ENCODE measurements around a stretch of chr17.

- PRO-cap, 2 experiments, result no peak in any of the 2 experiments
Measured at GRCh38 chr17:73365907-73366550, 54.2 kb upstream of the CDC42EP4 start.

DNA sequence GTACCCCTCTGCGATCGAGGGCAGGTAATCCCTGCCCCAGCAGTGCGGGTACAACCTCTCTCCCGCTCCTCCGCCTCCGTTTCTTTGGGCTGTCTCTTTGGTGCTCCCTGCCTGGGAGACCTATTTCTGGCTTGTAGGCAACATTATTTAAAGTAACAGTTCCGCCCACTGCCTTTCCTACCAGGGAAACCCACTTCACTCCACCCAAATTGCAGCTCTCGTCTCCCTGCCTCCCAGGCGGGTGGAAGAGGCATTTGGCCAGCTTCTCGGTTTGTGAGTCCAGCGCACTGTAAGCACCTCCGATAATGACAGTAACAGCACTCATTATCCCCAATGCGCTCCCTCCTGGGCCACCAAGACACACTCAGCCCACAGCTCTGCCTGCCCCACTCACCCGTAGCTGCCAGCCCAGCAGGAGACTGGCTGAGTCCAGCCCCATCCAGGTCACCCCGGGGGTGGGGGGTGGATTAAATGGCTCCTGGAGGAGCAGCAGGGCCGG, 165.1 kb upstream of the CDC42EP4 start:
- PRO-cap, 2 experiments, result no peak in any of the 2 experiments

DNA sequence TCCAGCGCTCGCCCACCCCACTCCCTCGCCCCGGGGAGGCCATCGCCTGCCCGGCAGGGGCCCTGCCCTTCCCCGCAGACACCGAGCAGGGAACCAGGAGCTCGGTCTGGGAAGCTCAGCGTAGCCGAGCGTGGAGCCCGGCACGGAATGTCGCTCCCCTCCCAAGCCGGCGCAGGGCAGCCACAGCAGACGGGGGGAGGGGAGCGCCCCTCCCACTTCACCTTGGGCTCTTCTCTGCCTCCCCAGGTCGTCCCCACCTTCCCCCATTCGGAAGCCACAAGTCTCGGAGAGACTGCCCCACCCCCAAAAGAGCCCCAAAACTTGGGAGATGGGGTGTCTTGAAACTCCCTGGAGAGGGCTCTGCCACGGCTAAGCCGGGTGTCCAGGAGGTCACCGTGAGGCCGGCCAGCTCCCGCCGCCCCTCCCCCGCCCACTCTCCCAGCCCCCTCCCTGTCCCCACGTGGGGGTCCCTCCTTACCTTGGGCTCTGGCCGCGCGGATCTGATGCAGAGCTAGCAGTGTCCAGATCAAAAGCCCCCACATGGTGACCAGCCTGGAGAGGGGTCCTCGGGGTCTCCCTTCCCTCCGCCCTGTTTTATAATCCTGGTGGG, 593 bp downstream of the SDK2 start:
- PRO-cap, 2 experiments, result no peak in any of the 2 experiments

DNA sequence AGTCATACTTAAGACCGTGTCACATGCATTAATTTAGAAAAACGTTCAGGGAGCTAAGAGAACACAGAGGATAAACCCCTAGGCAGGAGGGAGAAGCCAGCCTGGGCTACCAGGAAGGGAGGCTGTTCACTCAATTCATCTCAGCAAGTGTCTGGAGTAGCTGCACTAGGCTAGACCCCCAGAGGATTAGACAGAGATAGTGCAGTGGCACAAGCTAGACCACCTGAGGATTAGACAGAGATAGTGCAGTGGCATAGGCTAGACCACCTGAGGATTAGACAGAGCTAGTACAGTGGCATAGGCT, 74.0 kb upstream of the SDK2 start:
- PRO-cap, 2 experiments, result no peak in any of the 2 experiments

DNA sequence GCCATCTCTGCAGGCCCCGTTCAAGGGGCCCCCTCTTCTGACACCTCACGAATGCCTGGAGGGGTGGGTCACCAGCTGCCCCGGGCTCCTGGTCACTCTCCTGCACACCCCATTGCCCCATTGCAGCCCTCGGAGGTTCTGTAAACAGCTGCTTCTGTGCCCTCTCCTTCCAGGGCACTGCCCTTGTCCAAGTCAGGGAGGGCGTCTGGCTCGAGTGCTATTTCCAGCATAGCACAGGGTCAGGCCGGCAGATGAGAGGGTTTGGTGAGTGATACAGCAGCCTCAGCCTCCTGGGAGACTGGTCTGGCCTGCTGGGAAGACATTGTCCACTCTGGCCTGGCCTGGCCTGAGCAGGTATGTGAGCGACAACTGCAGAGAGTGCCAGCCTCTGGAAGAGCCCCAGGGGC, 105.6 kb upstream of the SDK2 start:
- PRO-cap, 2 experiments, result no peak in any of the 2 experiments

DNA sequence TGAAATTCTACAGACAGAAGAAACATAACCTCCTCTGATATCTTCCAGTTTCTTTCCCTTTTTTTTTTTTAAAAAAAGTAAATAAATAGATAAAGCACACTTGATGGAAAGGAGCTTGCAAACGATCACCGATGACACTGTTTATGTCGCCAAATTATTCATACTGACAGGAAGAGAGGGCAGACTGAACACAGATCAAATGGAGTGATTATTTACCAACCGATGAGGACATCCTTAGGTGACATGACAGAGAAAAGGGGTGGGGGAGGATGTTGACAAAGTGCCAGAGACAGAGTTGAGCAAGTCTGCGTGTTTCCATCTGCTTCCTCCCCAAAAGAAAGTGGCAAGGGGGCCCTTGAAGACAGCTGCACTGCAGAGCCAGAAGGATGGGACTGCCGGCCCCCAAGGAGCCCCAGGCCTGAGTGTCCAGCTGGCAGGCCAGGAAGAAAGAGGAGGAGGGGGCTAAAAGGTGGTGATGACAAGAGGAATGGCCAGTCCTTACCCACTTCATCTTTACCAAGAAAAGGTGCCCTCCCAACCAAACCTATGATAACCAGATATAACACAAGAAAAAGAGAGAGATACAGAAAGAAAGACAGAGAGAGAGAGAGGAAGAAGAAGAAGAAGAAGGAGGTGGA, 191.0 kb upstream of the RPL38 start:
- PRO-cap, 2 experiments, result no peak in any of the 2 experiments

GRCh38 chr17:74055383-74056048, 148.0 kb upstream of the RPL38 start:
- PRO-cap, 2 experiments, result no peak in any of the 2 experiments

DNA sequence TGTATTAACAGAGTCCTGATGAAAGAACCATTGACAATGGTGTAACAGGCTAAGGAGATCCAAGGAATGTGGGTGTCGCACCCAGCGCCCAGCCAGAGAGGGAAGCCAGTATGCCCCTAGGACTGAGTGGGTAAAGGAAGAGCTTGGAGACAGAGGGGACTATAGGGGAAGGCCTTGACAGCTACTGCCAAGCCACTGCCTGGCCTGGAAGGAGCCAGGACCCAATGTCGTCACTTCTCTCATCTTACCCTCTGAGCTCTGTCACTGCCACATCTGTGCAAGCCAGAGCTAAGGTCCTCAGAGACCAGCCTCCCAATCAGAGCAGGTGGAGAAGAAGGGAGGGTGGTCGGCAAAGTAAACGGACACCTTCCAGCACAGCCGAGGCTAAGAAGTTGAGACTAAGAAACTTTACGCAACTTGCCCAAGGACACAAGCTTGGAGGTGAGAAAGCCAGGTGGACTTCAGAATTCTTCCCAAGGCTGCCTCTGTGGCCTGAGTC, 125.3 kb upstream of the RPL38 start:
- PRO-cap, 2 experiments, result no peak in any of the 2 experiments

GRCh38 chr17:74154989-74155369, 48.5 kb upstream of the RPL38 start:
- PRO-cap, 2 experiments, result no peak in any of the 2 experiments

DNA sequence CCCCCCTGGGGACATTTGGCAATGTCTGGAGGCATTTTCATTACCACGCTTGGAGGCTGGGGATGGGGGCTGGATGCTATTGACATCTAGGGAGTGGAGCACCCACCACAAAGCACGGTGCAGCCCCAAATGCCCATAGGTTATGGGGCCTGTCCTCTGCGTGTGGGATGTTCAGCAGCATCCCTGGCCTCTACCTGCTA, 17.9 kb upstream of the DNAI2 start:
- PRO-cap, 2 experiments, result peak in 1 of 2 experiments; most common plus-strand start position 53 of the sequence (in 1)

DNA sequence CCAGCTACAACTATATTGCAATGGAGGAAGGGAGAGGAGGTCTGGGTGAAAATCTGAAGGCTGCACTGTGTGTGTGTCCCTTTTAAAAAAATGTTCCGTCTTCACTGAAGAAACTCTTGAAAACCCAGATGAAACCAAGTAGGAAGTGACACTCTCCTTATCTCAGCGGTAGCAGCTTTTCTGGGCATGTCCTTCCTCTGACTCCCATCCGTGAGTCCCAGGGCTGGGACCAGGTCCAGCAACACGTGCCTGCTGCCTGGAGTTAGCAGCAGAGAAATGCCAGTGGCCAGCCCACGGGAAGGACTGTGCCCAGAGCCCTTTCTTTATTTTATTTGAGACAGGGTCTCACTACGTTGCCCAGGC, 17.8 kb upstream of the KIF19 start:
- PRO-cap, 2 experiments, result no peak in any of the 2 experiments

DNA sequence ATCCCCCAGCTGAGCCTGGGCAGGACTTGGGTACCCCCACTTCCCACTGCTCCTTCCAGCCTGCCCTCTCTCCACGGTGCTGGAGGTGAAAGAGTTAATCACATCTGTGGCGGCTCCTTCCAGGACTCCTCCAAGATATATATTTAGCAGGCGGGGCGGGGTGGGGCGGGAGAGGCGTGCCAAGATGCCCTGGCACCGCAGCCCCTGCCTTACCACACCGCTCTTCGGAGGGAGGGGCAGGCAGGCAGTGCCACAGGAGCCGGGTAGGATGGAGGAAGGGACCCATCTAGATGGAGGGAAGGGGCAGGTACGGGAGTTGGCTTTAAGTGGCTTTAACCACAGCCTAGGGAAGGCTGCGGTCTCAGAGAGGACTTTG, 12.8 kb downstream of the GPR142 start:
- PRO-cap, 2 experiments, result no peak in any of the 2 experiments

GRCh38 chr17:74387904-74388131, 20.5 kb downstream of the GPR142 start:
- PRO-cap, 2 experiments, result no peak in any of the 2 experiments

- PRO-cap, 2 experiments, result no peak in any of the 2 experiments
Measured at GRCh38 chr17:74443703-74444037, 11.8 kb downstream of the GPRC5C start.

- PRO-cap, 2 experiments, result no peak in any of the 2 experiments
Measured at GRCh38 chr17:74452948-74453598, 13.4 kb upstream of the CD300A start.

DNA sequence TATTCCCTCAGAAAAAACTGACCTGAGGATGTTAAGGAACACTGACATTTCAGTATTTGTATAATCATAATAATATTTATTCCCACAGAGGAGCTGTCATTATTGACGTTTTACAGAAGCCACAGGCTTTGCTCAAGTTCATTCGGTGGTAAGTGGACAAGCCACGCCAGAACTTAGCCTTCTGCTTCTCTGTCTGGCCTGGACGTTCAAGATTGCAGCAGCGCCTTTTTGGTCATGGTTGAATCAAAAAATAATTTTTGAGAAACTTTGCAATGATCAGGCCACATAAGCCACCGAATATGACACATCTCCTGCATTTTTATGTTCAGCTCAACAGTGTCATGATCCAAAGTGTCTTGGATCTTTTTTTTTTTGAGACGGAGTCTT, 2.5 kb upstream of the CD300A start:
- PRO-cap, 2 experiments, result no peak in any of the 2 experiments

DNA sequence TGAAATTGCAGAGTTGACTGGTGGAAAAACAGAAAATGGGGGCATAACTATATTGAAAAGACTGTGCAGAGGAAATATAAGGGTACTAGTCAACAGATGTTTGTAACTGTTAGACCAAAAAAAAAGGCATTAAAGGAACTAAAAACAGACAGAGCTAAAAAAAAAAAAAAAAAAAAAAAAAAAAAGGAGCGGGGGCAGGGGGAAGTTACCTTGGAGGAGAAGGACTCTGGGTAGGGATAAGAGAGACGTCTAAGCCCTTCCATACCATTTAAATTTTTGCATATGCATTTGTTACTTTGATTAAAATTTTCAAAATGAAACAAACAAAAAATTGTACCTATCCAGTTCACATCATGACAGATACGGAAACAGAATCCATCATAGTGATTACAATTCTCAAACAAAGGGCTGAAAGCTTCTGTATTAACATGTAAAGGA, 40.3 kb upstream of the CD300E start:
- PRO-cap, 2 experiments, result no peak in any of the 2 experiments

DNA sequence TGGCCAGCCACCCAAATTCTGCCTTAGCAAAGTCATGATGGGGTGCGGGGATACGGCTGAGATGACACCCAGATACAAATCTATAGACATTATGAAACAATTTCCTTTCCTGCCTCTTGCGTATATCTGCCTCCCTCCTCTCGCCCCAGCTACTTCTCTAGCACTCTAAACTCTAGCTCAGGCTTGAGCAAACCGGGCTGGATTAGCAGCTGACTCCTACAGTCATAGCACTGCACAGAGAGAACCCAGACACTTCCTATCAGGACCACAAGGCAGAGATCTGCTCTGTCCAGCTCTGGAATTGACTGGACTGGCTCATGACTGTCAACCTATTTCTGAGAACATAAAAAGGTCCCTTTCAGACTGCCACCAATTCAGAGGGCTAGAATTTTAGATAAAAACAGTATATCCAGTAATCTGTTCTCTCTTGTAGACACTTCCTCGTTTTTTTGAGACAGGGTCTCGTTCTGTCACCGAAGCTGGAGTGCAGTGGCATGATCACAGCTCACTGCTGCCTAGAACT, 22.2 kb downstream of the CD300LF start:
- PRO-cap, 2 experiments, result no peak in any of the 2 experiments

DNA sequence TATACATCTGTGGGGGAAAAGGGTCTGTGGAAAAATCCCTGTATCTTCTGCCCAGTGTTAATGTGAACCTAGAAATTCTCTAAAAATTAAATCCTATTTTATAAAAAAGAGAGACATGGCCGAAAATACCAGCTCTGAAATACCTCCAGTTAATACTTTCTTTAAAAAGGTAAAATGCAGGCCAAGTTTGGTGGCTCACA, 6.2 kb upstream of the CD300LF start:
- PRO-cap, 2 experiments, result no peak in any of the 2 experiments

- PRO-cap, 2 experiments, result no peak in any of the 2 experiments
Measured at GRCh38 chr17:74757555-74758774, 9.5 kb downstream of the NHERF1 start.

Data from monocyte (primary cell).